LHCN-M2 (cell line): ENCODE data around the genes GRIP2, SH3BP5 and EAF1.

- RAMPAGE, long total RNA, result no peak
Measured at GRCh38 chr3:14539406-14539844, 717 bp downstream of the GRIP2 start.

DNA sequence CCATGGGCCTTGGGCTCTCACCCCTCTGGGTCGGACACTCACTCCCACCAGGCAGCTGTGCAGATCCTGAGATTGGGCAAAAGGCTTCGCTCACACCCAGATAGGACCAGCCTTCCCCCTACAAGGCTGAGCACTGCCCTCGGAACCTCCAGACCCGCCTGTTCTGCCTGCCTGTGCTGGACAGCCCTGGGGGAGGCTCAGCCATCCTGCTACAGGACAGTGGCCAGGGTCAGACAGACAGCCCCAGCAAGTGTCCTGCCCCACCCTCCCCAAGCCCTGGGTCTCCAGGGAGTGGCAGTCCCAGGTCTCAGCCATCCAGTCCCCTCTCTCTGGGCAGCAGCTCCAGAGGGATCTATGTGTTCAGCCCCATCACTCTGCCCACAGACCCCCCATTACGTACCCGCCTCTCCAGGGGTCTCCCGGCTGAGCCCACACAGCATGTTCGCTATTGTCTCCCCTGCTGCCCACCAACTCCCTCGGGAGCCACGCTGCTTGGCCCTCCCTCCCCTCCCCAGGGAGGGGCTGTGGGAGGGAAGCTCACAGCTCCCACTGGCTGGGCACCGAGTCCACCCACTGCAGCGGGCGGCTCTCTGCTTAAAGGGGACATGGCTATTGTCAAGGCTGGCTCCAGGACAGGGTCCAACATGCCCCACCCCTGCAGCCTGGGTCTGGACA, at the start of gene GRIP2:
Gene GRIP2, minus strand, starts transcription at position 474 of the 675 bp plus-strand sequence.
- RAMPAGE, long total RNA, result no peak

- RAMPAGE, long total RNA, result no peak
Measured at GRCh38 chr3:14652507-14653019, 1.0 kb downstream of the CCDC174 start.

- RAMPAGE, long total RNA, result no peak
Measured at GRCh38 chr3:14949991-14950721, 2.8 kb downstream of the NR2C2 start.

DNA sequence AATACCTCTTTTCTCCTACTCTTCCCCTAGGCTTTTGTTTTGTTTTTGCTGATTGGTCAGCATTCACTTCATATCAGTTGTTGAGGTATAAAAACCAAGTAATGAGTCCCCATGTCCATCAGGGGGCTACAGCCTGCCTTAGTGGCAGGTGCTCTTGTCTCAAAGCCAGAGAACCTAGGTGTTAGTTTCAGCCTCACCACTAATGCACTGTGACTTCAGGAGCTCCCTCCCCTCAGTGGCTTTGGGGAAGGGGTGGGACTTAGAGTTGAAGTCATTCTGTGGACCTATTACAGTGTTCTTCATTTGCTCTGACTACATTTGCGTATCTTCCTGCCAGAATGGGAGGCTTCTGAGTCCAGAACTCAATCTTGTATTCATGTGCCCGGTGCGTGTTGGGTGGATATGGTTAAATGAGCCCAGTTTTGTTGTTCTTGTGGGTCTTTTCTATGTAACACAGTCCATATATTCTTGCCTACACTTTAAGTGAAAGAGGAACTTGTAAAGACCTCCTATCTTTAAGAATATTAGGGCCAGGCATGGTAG, 41.7 kb downstream of the NR2C2 start:
- RAMPAGE, long total RNA, result no peak

DNA sequence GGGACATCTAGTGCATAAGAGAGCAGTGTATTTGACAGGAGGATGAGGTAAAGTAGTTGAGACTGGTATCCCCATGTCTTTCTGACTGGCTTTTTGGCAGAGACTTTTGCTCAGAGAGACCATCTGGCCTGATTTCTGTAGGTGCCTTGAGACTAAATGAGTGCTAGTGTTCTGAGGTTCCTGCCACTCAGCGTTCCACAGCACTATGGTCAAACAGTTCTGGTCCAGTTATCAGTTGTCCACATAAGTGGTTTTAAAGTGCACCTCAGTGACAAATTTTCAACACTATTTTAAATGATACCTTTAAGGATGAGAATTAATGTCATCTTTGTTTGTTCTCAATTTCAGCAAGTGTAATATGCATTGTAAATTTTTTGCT, 12.0 kb downstream of the CAPN7 start:
- RAMPAGE, long total RNA, result no peak

DNA sequence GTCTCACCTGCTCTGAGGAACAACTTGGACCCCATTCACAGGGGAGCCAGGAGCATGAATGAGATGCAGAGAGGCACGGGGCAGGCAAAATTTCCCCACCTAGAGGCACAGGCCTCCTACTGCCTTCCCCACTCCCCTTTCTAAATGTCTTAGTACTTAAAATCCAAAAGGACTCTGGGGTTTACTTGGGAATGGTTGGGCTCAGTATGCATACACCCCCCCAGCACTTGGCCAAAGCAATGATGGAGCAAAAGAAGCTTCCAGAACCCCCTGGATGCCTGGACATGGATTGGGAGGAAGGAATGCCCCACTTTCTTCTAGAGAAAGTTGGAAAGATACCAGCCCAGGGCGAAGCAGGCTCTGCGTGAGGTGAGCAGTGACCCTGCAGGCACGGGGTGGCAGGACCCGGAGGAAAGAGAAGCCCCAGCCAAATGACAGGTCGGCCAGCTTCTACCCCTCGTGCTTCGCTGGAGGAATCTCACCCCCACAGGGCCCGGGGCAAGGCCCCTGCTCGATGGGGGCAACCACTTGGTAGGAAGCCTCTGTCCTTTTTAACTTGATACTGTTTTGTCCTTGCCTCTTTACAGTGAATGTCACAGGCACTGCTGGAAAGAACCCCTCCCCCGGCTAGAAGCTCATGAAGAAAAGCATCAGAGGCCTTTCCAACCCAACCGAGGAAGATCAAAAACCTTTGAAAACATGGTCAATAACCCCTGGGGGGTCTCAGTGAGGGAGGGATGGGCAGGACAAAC, 54.6 kb downstream of the SH3BP5 start:
- RAMPAGE, long total RNA, result no peak

GRCh38 chr3:15332042-15332950, at the start of gene SH3BP5:
SH3BP5 (minus strand) TSS chr3:15332586.
- RAMPAGE, long total RNA, result no peak

DNA sequence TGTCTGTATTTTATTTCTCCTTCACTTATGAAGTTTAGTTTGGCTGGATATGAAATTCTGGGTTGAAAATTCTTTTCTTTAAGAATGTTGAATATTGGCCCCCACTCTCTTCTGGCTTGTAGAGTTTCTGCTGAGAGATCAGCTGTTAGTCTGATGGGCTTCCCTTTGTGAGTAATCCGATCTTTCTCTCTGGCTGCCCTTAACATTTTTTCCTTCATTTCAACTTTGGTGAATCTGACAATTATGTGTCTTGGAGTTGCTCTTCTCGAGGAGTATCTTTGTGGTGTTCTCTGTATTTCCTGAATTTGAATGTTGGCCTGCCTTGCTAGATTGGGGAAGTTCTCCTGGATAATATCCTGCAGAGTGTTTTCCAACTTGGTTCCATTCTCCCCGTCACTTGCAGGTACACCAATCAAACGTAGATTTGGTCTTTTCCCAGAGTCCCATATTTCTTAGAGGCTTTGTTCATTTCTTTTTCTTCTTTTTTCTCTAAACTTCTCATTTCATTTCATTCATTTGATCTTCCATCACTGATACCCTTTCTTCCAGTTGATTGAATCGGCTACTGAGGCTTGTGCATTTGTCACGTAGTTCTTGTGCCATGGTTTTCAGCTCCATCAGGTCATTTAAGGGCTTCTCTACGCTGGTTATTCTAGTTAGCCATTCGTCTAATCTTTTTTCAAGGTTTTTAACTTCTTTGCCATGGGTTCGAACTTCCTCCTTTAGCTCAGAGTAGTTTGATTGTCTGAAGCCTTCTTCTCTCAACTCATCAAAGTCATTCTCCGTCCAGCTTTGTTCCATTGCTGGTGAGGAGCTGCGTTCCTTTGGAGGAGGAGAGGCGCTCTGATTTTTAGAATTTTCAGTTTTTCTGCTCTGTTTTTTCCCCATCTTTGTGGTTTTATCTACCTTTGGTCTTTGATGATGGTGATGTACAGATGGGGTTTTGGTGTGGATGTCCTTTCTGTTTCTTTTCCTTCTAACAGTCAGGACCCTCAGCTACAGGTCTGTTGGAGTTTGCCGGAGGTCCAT, 31.3 kb downstream of the METTL6 start:
- RAMPAGE, long total RNA, result no peak

- RAMPAGE, long total RNA, result start-site peak on the minus strand at chr3:15427525-15427546, 28 reads; start-site peak on the plus strand at chr3:15427576-15427600, 54 reads
Measured at GRCh38 chr3:15427227-15428179, at the start of gene EAF1. EAF1 (plus strand) TSS chr3:15427598.

GRCh38 chr3:15428392-15429223, 1.2 kb downstream of the EAF1 start:
- RAMPAGE, long total RNA, result no peak

DNA sequence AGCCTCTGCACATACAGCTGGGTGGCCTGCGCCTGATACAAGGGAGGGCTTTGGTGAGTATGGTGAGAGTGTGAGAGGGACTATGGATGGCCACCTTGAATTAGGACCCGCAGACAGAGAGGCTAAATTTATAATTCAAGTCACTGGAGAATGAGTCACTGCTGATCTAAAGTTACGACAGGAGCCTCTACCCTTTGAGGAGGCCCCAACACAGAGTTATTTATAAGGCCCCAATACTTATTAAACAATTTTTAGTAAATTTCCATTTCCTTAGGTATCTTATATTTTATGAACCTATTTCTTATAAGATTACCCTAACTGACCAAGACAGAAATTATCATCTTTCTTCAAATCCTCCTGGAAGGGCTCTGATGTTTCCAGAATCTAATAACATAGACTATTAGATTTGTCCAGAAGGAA, 2.6 kb upstream of the COLQ start:
- RAMPAGE, long total RNA, result no peak

DNA sequence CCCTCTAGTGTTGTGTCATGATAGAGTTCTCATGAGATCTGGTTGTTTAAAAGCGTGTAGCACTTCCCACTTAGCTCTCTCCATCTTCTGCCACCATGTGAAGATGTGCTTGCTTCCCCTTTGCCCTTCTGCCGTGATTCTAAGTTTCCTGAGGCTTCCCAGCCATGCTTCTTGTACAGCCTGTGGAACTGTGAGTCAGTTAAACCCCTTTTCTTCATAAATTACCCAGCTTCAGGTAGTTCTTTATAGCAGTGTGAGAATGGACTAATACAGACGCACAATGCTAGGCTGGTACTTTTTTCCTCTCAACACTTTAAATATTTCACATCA, 22.1 kb downstream of the BTD start:
- RAMPAGE, long total RNA, result no peak

GRCh38 chr3:15635935-15636886, 34.7 kb downstream of the BTD start:
- RAMPAGE, long total RNA, result no peak

DNA sequence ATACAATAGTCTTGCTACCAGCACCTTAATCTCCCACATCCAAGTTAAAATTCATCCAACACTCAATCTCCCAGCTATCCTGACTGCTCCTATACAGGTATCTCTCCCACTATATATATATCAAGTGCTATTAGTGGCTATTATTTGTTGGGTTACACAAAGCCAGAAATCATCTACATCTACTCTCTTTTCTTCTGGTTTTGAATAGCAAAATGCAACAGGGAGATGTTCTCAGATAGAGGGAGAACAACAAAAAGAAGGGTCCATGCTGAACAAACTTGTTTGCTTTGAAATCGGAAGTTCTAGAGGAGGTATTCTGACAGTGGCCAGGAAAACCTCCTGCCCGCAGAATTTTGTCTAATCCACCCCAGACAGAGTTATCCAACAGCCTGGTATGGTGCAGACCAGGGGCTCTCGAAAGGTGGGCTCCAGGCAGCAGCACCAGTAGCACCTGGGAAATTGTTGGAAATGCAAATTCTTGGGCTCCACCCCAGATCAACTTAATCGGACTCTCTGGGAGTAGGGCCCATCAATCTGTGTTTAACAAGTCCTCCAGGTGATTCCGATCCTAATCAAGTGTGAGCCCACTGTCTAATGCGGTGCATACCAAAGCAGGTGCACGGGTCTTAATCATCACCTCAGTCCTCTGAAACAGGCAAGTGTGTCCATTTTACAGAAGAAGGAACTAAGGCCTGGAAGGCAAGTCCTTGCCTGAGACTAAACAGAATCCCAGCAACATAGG, 51.3 kb downstream of the BTD start:
- RAMPAGE, long total RNA, result no peak

DNA sequence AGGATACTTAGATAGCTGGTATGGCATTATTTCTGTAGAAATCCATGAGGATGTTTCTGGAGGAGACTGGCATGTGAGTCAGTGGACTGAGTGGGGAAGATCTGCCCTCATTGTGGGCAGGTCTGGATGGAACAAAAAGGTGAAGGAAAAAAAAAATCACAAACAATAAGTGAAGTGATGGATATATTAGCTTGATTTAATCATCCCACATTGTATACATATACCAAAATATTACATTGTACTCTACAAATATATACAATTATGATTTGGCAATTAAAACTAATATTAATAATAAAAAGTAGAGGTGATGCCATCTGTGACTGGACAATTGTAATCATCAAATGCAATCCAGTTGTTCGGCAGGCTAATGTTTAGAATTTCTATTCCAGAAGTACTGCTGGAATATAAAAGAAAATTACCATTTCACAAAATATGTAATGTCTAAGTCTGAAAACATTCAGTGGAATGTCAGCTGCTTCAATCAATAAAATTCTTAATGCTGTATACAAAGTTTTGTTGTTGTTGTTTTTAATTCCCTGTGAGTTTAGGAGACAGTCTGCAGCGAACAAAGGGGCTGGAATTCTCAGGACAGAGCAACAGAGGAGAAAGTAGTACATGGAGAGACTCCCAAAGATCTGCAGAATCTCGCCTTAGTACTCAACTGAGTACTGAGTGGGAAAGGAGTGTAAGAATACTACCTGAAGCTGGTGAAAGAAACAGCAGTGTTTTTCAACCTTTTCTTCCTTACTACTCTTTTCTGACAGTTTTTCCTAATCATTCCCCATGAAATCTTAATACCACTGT, 16.3 kb downstream of the ANKRD28 start:
- RAMPAGE, long total RNA, result no peak

GRCh38 chr3:15786042-15787069, 11.4 kb downstream of the ANKRD28 start:
- RAMPAGE, long total RNA, result no peak

DNA sequence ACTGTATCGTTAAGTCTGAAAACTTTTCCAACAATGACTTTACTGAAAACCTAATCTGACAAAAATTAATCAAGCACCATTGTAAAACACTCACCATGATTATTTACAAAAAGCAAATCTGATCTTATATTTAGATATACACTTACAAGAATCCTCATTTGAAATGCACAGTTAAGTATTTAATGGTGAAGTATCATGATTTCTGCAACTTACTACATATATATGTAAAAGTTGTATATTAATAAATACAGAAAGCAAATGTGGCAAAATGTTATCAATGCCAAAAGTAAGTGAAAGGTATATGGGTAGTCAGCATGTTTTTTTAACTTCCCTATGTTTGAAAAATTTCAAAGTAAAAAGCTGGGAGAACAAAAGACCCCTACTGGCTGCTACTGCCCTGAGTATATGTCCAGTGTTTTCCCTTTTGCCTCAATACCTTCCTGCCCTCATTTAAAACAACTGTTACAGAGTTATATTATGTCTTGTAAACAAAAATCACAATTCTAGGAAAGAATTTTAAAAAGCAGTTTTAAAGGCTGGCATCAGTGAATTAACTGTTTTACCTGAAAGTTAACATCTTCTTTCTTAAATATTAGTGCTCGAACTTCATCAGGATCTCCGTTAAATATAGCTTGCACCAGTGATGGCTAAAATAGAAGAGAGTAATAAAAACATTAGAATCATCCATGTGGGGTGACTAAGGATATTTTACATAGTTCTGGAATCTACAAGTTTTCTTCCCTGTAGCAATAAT, 2.9 kb downstream of the ANKRD28 start:
- RAMPAGE, long total RNA, result no peak

- RAMPAGE, long total RNA, result no peak
Measured at GRCh38 chr3:15903681-15904264, 106.0 kb upstream of the ANKRD28 start.

- RAMPAGE, long total RNA, result no peak
Measured at GRCh38 chr3:16053612-16054327, 120.7 kb upstream of the GALNT15 start.